ENCODE measurements around a stretch of chr19.

DNA sequence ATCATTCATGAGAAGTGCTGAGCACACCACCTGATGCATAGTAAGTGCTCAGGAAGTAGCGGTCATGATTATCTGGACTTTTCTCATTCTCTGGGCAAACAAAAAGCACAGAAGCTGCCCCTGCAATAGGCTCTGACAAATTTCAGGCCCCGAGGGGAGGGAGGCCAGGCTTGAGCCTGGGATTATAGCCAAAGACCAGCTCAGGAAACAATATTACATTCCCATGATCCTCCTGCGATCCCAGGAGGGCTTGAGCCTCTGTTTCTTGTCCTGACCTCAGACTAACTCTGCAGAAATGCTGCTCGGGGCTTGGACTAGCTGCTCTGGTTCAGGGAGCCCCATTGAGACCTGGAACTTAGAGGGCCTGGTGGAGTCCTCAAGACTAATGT lies 107.5 kb downstream of the CACNA1A start:
- RRBS: no CpG with 5 or more reads among the region's 4 CpGs

GRCh38 chr19:13804543-13805232 lies 9.4 kb downstream of the ZSWIM4 start:
- RRBS: no CpG with 5 or more reads among the region's 36 CpGs

- RRBS: no CpG with 5 or more reads among the region's 2 CpGs
These were observed 17.9 kb downstream of the ZSWIM4 start for GRCh38 chr19:13813154-13813632.

GRCh38 chr19:13834667-13835089 lies 39.4 kb downstream of the ZSWIM4 start:
- RRBS: no CpG with 5 or more reads among the region's 7 CpGs

DNA sequence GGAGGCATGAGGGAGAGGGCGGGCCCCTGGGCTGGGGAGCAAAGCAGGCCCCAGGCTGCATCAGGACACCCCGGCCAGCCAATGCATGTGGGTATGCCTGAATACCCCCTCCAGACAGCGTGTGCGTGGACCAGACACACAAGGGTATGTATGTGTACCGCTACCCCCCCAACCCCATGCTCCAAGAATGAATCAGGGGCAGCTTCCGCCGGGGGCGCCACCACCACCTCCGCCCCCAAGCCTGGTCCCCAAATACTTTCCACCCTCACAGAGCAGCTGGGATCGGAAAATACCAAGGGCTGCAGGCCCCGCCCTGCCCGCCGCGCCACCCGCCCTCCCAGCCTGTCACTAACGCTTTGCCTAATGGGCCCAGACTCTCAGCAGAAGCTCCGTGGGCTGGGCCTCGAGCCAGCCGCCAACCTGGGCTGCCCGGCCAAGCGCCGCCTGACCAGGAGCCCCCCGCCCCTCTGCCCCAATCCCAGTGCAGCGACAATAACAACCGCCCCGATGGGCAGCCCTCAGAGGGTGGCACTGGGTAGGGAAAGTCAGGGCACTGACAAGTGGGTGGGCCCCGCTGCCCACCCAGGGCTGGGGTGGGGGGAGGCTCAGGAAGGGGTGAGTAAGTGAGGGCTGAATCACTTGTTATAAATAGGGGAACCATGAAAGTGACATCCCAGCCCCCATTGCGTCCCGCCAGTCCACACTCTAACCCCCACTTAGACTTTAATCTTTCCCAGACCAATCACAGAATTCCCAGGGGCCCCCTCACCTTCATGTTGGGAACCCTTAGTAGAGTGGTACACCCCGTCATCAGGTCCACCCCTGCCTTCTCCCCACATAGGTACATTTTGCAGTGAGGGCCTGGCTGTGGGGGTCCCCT lies 37.2 kb upstream of the NANOS3 start:
- RRBS: no CpG with 5 or more reads among the region's 30 CpGs

DNA sequence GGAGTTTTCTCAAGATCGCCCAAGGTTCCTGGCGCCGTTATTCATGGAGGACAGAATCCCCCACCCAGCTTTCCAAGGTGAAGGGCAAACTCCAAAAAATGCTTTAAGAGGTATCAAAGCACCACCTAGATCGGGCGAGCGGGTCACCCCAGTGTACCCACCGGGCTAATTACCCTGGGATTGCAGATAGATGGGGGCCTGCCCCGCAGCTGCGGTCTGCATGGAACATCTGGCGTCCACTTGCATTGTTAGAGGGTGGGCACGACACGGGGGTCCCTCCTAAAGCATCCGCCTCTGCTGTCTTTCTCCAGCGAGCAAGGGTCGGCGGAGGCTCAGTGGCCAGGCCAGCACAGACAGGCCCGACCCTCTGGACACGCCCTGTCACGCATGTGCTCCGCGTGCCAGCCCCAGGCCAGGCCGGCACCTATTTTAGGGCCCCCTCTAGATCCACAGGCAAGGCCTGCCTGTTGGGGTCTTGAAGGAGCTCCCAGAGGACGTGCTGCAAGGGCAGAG lies 35.9 kb upstream of the NANOS3 start:
- RRBS: no CpG with 5 or more reads among the region's 23 CpGs

DNA sequence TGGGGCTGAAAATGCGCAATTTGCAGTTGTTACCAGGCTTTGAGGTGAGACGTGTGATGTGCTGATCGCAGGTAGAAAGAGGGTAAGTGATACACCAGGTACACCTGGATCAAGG lies 30.6 kb upstream of the NANOS3 start:
- RRBS: no CpG with 5 or more reads among the region's 3 CpGs

- RRBS: 4% methylated on average over 19 of the region's 34 CpGs
These were observed 3.4 kb downstream of the NANOS3 start for GRCh38 chr19:13880009-13881026.

- RRBS: no CpG with 5 or more reads among the region's 25 CpGs
These were observed 12.5 kb downstream of the RFX1 start for GRCh38 chr19:13993482-13994102.

DNA sequence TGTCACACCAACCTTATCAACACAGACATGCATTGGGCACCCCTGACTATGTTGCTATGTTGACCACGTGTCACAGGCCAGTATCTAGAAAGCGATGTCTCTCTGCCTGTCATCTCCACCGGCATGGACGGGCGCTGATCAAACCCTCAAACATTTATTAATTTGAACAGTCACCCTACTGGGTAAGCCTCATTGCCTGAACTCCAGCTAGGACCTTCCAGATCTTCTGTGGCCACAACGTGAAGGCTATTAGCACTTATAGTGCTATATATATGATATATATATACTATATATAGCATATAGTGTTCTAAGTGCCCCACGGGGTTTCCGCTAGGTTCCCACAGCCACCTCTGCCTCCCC lies 1.9 kb downstream of the PALM3 start:
- RRBS: no CpG with 5 or more reads among the region's 8 CpGs

DNA sequence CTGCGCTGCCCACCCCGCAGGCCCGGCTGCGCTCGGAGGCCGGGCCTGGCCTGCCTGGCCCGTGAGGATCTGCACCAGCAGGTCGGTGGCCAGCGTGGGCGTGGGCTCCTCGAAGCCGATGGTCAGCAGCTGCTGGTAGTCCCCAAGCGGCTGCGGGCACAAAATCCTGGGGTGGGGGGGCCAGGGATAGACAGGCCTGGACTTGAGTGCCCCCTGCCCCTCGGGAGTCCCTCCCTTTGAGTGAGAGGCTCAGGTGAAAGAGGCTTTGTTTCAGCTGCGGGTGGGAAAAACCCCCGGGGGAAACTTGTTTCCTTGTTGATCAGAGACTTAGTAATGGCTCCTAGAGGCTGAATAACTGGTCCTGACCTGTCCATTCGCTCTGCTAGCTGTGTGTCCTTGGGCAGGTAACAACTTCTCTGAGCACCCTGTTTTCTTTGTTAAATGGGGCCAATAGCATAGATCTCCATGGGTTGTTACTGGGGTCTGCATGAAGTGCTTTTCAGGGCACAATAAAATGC lies 3.7 kb downstream of the C19orf67 start:
- RRBS: no CpG with 5 or more reads among the region's 18 CpGs

- RRBS: no CpG with 5 or more reads among the region's 16 CpGs
These were observed 8.0 kb upstream of the C19orf67 start for GRCh38 chr19:14093138-14094347.

DNA sequence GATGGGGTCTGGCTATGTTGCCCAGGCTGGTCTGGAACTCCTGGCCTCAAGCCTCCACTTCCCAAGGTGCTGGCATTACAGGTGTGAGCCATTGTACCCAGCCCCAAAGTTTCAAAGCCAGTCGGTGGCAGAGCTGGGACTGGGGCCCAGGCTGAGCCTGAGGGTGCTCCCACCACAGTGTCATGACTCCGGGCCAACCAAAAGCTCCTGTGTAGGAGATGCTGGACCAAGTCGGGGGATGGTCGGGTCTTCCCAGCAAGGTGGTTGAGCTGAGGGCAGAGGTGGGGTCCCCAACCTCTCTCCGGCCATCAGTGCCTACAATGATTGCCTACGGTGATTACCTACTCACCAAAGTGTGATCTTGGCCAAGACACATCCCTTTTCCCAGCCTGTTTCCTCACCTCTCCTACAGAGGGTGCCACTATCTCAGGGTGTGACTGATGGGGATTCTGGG lies 10.8 kb upstream of the C19orf67 start:
- RRBS: no CpG with 5 or more reads among the region's 6 CpGs

- RRBS: no CpG with 5 or more reads among the region's 70 CpGs
These were observed 26.5 kb upstream of the ASF1B start for GRCh38 chr19:14162512-14163588.

DNA sequence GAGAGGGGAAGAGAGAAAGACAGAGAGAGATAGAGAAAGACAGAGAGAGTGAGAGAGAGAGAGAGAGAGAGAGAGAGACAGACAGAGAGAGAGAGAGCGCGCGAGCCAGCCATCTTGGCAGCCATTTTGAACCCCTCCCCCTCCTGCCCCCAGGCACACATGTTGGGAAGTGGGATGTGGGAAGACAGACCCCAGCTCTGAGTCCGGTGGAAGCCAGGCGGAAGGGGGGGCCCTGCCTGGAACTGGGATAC lies 1.4 kb downstream of the ADGRL1 start:
- RRBS: no CpG with 5 or more reads among the region's 5 CpGs

- RRBS: no CpG with 5 or more reads among the region's 11 CpGs
These were observed 15.3 kb upstream of the ADGRL1 start for GRCh38 chr19:14221375-14221613.

DNA sequence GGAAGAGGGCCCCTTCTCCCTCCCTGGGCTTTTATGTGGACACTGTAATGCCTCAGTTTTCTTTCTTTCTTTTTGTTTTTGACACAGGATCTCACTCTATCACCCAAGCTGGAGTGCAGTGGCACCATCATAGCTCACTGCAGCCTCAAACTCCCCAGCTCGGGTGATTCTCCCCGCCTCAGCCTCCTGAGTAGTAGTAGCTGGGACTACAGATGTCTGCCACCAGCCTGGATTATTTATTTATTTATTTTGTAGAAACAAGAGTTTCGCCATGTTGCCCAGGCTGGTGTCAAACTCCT lies 722 bp upstream of the ADGRE5 start:
- RRBS: no CpG with 5 or more reads among the region's 3 CpGs

GRCh38 chr19:14383429-14384760 lies 2.7 kb downstream of the ADGRE5 start:
- RRBS: no CpG with 5 or more reads among the region's 17 CpGs

DNA sequence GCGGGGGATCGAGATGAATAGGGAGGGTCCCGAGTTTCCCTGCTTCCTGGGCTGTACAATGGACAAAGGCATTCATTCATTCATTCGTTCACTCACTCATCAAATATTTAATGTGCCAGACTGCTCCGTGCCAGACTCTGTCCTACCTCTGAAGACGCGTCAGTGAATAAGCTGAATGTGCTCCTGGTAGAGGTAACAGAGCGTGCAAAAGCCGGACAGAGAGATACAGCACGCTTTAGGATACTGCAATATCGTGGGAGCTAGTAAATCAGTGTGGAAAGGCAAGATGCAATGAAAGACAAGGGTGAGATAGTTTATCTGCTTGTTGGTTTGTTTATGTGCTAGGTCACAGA lies 749 bp upstream of the GIPC1 start:
- RRBS: no CpG with 5 or more reads among the region's 11 CpGs

DNA sequence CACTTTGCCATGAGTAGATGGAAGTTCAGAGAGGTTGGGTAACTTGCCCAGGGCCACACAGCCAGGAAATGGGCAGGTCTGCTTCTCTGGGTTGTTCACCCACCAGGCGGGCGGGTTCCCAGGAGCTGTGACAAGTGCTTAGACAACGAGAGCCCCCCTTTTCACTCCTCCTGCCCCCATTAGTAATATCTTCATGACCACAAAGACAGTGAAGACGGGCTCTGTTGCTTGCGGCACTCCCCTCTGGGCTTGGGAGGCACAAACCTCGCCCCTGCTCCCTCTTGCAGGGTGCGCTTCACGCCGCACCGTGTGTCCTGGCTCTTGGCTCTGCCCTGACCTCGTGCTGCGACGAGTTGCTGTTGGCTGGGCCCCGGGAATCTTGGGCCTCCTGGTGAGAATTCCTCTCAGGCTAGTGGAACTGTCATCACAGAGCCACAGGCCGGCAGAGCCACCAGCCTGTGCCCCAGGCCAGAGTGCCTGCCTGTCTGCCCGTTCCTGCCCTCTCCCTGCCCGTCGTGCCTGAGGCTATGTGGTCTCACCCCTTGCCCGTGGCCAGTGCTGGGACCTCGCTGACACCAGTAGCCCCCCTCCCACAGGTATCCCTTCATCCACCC lies 13.6 kb downstream of the NDUFB7 start:
- RRBS: 37% methylated on average over 2 of the region's 20 CpGs

Data from UCH-1 (cell line).